Renal cortical epithelial cell (primary cell): ENCODE measurements around a stretch of chr7.

GRCh38 chr7:45912845-45913861 lies 7.9 kb downstream of the IGFBP3 start:
- RRBS = no CpG with 5 or more reads among the region's 23 CpGs

DNA sequence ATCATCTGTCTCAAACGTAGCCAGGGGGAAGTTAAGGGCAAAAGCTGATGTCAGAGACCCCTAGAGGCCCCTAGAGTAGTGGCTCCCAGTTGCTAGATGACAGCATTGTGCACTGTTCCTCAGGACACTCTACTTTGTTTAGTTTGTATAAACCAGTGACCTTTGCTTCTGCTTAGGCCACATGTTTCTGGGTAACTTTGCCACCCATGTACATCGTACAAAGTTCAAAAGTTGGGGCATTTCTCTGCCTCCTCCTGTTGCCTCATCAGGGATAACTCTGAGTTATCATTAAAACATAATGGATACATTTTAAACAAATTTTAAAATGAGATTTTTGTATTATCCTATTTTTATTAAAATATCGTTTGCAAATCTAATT lies 233.4 kb upstream of the IGFBP3 start:
- RRBS = no CpG with 5 or more reads among the region's 3 CpGs

DNA sequence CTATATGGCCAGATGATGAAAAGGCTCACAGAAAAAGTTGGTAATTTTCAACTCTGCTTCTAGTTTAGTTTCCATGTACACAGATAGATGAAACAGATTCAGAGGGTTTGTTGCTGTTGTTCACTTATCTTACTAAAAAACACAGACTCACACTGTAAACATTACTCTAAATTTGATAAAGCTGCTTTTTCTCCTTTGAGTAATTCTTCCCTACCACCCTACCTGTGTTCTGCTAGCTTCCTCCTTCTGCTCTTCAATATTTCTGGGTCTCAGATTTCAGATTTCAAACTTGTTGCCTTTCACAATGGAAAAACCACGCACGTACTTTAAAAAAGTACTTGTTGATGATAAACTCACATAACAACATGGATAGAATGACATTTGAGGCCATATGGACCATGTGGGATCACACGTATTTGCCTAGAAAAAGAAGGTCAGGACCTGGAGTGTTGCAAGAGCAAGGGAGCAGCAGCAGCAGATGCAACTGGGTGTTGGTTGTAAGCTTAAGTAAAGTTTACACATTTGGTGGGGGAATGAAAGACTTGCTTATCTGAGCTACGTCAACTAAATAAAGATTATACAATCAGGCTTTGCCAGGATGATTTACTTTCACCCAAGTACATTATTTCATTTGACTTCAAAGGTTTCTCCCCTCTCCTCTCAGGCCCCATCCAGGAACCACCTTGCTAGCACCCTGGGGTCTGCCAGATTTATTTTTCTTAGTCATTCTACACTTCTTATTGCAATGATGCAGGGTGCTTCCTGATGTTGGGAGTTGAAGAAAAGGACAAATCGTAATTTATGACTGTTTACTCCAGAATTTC lies 591.7 kb upstream of the IGFBP3 start:
- RRBS = no CpG with 5 or more reads among the region's 5 CpGs

DNA sequence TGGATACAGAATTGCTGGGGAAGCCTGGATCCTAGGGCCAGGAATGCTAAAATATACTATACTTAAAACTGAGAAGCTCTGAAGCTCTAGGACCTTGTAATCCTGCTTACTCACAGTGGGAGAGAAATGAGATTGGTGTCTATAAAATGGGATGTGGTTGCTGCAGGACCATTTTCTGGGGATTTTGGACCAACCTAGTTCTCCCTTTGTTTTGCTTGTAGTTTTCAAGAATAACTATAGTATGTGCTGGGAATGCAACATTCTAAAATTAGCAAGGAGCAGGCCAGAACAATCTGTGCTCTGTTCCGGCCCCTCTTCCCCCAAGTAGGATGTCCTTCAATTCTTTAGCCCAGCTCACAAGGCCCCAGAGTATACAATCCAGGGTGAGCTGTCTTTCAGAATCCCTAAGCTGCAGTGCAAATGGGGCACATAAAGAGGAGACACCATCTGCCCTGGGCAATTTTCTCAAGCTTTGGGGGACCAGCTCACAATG lies 809.2 kb downstream of the TNS3 start:
- RRBS = no CpG with 5 or more reads among the region's 1 CpG

- RRBS = no CpG with 5 or more reads among the region's 40 CpGs
Observed at GRCh38 chr7:47052891-47053185, 529.1 kb downstream of the TNS3 start.

- RRBS = no CpG with 5 or more reads among the region's 13 CpGs
Observed at GRCh38 chr7:47228571-47229062, 353.3 kb downstream of the TNS3 start.

- RRBS = no CpG with 5 or more reads among the region's 26 CpGs
Observed at GRCh38 chr7:47354707-47355648, 226.9 kb downstream of the TNS3 start.

- RRBS = no CpG with 5 or more reads among the region's 28 CpGs
Observed at GRCh38 chr7:47369029-47369852, 212.7 kb downstream of the TNS3 start.

DNA sequence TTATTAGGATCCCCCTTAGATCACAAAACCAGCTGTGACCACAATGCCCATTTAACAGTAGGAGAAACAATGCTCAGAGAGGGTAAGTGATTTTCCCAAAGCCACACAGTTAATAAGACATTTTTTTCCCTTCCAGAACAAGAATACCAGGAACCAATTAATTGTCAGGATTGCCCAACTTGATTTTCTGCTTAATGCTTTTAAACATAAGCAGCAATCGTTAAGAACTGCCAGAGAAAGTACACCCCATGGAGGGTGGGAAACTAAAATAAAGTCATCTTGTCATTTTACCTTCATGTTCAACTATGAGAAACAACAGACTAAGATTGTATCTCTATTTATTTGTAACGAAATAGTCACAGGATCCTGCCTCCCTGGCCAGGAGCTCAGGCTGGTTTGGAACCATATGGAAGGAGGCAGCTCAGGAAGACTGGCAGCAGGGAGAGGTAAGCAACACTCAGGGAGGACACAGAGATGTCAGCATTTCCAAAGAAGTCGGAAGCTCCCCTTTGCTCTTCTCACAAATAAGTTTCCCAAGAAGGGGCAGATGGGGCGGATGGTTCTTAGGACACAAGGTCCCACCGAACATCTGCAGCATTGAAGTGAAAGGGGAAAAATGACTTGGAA lies 129.6 kb downstream of the TNS3 start:
- RRBS = no CpG with 5 or more reads among the region's 5 CpGs

DNA sequence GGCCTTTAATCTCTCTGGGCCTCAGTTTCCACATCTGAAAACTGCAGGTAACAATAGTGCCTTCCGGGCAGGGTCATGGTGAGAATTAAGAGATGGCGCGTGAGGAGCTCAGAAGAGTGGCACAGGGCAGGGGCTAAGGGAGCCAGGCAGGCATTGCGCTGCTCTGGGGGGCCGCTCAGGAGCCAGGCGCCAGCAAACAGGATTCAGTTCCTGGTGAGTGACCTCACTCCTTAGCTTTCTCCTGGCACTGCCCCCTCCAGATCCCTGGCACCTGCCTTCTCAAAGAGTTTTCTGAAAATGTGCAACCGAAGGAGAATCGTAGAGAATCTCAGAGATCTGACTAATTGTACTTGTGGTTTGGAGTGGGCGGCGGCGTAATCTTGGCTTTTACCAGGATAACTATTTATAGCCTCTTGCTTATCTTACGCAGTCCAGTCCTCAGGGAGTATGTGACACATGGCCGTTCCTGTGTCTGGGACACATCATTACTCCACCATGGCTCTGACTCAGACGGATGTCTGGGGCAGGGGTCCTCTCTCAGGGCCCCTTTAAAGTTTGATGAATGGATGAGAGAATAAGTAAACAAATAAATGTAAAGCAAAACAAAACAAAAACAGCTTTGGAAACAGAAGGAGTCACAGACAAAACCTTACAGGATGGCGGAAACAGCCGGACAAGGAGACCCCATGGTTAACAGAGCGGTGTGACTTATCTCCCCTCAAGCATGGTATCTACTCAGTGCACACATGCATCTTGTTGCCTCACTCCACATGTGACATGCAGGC lies 99.8 kb downstream of the TNS3 start:
- RRBS = no CpG with 5 or more reads among the region's 17 CpGs

DNA sequence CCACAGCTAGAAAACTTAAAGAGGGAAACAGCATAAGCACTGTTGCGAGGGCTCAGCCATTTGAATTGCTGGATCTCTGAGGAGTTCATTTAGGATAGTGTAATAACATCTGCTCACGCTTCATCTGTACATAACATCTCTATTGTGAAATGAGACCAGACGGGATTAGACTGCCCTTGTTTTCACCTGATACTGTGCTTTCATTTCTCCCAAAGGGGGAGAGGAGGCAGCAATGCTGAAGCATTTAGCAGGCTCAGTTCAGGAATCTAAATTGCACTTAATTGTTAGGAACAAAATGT lies 46.6 kb downstream of the TNS3 start:
- RRBS = no CpG with 5 or more reads among the region's 3 CpGs

- RRBS = no CpG with 5 or more reads among the region's 8 CpGs
Observed at GRCh38 chr7:47574709-47575132, 7.2 kb downstream of the TNS3 start.

- RRBS = no CpG with 5 or more reads among the region's 4 CpGs
Observed at GRCh38 chr7:47579383-47579755, 2.5 kb downstream of the TNS3 start.

- RRBS = no CpG with 5 or more reads among the region's 1 CpG
Observed at GRCh38 chr7:47971970-47972298, 7.5 kb downstream of the HUS1 start.

GRCh38 chr7:48104899-48106004 lies 16.2 kb downstream of the UPP1 start:
- RRBS = no CpG with 5 or more reads among the region's 11 CpGs

DNA sequence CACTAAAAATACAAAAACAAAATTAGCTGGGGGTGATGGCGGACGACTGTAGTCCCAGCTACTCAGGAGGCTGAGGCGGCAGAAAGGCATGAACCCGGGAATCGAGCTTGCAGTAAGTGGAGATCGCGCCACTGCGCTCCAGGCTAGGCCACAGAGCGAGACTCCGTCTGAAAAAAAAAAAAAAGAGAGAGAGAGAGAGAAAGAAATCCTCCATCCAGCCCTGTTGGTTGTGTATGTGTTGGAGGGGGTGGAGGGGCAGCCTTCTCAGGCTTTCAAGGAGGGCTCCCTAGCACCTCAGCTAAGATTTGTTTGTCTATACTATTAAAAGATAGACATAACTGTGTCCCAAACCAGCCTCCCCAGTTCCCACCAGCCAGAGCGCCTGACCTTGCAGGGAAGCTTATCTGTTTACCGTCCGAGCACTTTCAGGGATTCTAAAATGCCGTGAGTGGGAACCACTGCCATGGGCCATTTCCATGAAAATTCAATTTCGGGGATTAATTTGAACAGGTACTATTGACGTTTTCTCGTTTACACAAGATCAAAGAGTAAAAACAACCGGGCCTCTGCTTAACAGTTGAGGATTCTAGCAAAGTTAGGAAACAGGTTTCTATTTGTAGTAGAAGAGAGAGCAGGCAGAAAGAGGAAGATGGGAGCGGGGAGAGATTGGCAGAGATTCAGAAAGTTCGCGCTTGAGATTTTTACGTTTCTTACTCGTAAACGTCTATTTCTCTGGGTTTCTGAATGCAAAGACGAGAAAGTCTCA lies 800 bp upstream of the VWC2 start:
- RRBS = no CpG with 5 or more reads among the region's 25 CpGs

- RRBS = no CpG with 5 or more reads among the region's 3 CpGs
Observed at GRCh38 chr7:50067939-50068547, 25.0 kb downstream of the ZPBP start.

DNA sequence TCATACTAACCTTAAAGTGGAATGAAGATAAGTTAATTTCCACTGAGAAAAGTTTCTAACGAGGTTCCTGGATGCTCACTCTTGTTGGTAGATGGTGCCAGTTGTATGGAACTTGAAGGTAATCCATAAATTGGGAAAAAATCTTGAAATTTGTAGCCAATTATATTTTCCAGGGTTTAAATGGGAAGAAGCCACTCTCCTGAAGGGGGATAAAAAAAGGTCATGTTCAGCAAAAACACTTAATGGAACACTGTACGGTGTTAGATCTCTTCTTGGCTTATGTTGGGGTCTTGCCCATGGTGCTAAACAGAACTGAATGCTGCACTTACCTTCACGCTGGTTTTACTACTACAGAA lies 24.5 kb downstream of the SPATA48 start:
- RRBS = no CpG with 5 or more reads among the region's 3 CpGs

GRCh38 chr7:50262775-50263437 lies 41.6 kb upstream of the IKZF1 start:
- RRBS = no CpG with 5 or more reads among the region's 1 CpG

DNA sequence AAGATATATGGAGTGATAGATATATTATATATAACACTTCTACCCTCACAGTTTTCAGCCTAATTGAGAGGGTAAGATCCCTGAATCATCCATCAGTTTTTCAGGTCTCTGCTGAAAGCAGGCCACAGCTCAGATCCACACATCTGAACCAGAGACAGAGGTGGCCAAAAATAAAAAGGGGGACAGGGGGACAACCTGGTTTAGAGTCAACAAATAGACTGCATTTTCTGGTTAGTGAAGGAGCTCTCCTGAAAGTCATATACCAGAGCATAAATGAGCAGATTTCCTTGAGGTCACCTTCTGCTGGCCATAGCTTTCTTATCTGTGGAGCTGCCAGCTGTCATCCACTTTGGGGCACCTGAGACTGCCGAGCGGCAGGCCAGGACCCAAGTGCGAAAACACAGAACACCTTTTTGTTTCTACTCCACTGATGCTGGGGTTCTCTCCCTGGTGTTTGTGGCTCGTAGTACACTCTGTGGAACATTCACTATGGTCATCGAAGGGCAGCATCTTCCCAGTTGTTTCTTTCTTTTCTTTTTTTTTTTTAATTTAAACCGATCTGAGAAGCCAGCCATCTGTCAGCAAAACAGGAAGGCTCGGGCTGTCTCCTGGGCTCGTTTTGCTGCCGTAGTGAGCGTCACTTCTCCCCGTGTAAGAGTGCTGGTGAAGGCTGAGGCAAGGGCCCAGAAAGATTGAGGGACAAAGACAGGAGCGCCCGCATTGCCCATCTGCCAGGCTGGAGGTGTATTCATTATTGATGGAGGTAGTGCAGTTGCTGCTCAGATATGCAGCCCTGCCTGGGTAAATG lies 13.5 kb downstream of the IKZF1 start:
- RRBS = no CpG with 5 or more reads among the region's 13 CpGs